Measurements from ENCODE around the genes PLEKHG4B, ZDHHC11 and SLC12A7.

GRCh38 chr5:53226-54257, 38.4 kb upstream of the PLEKHG4B start:
- PRO-cap, 3 experiments: peak in 3 of 3 experiments; most common plus-strand start chr5:53455 (in 1); most common minus-strand start chr5:53888 (in 2)
- RAMPAGE, long total RNA, 2 experiments: start-site peak on the plus strand in 1 of 2 experiments, at chr5:53962-54024 at its widest, 24 reads per replicate
- RRBS: 2% methylated on average over 25 of the region's 101 CpGs

GRCh38 chr5:91803-92521, at the start of gene PLEKHG4B:
TSS of gene PLEKHG4B (plus strand) at chr5:92168.
- PRO-cap, 3 experiments: peak in 3 of 3 experiments; most common plus-strand start chr5:92119 (in 3); most common minus-strand start chr5:92085 (in 2)
- RAMPAGE, long total RNA, 2 experiments: no peak in any of the 2 experiments
- RRBS: 2% methylated on average over 19 of the region's 80 CpGs

DNA sequence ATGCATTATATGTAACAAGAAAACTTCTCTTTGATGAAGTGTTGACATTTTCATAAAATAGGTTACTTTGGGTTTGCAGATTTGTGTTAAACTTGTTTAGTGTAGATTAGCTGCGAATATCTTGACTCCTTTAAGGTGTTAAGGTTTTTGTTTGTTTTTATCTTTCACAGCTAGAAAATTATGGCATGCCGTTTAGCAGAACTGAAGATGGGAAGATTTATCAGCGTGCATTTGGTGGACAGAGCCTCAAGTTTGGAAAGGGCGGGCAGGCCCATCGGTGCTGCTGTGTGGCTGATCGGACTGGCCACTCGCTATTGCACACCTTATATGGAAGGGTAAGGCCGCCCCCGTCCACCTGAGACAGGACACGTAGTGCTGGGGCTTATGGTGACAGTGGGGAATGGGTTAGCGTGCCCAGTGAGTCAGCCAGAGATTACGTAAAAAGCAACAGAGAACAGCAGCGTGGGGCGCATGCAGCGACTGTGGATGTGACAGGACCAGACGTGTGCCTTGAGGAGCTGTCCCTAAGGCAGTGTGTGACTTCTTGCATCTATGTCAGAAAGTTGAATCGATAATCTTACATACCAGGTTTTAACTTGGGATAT, 7.7 kb downstream of the SDHA start:
- PRO-cap, 3 experiments: no peak in any of the 3 experiments
- RAMPAGE, long total RNA, 2 experiments: no peak in any of the 2 experiments
- RRBS: no CpG with 5 or more reads among the region's 17 CpGs

- PRO-cap, 3 experiments: peak in 1 of 3 experiments; most common minus-strand start chr5:520757 (in 1)
- RAMPAGE, long total RNA, 2 experiments: no peak in any of the 2 experiments
- RRBS: no CpG with 5 or more reads among the region's 12 CpGs
These were observed 3.8 kb downstream of the SLC9A3 start for GRCh38 chr5:520399-520952.

GRCh38 chr5:530062-530457, 5.8 kb upstream of the SLC9A3 start:
- PRO-cap, 3 experiments: no peak in any of the 3 experiments
- RAMPAGE, long total RNA, 2 experiments: no peak in any of the 2 experiments
- RRBS: no CpG with 5 or more reads among the region's 4 CpGs

DNA sequence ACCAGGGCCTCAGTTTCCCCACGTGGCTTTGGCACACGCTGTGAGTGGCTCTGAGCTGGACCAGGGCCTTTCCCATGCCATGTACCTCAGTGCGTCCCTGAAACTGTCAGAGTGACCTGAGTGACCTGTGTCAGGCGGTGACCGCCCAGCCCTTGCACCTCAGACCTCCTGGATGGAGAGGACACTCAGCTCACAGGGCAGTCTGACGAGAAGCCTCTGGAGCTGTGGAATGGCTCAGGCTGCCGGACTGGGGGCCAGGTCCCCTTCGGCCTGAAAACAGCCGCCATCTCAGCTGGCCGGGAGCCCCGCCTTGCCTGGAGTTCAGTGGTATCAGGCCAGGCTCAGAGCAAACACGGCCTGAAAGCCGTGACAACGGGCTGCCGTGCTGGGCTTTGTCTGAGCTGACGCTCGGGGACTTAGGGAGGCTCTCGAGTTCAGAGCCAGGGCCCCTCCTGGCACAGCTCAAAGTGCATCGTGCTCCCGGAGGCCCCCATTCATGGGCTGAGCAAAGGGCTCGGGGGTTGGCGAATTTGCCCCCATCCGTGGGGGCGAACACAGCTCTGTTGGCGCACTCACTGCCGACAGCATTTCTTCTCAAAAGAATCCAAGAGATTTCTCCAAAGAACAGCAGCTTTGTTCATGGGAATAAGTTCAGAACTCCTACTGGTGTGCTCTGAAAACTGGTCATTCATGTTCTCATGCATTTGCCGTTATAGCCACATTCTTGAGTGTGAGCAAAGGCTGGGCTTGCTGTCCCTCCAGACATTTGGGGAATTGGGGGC, 8.4 kb upstream of the SLC9A3 start:
- PRO-cap, 3 experiments: no peak in any of the 3 experiments
- RAMPAGE, long total RNA, 2 experiments: no peak in any of the 2 experiments
- RRBS: 47% methylated on average over 4 of the region's 27 CpGs

- PRO-cap, 3 experiments: no peak in any of the 3 experiments
- RAMPAGE, long total RNA, 2 experiments: no peak in any of the 2 experiments
- RRBS: 21% methylated on average over 10 of the region's 20 CpGs
These were observed 30.8 kb upstream of the SLC9A3 start for GRCh38 chr5:554997-555466.

DNA sequence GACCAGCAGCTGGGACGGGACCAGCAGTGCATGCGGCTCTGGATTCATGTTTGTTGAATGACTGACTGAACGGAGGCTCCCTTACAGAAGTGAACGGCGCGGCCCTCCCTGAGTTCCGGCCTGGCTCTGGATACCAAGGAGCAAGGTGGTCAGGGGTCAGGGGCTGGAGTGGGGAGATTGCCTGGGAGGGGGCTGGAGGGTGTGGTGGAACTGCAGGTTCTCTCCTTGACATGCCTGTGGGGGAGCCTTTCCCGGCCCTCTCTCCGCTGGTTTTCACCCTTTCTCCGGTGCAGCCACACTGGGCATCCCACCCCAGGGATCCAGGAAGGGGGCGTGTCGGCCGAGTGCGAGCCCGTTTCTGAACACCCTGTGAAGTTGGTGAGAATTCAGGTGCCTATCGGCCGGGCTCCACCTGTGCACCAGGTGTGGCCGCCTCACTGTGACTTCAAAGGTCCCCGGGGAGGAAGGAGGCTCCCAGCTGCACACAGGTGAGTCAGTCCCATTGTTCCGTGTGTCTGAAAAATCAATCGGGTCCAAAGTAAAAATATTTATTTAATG, 11.0 kb upstream of the CEP72 start:
- PRO-cap, 3 experiments: no peak in any of the 3 experiments
- RAMPAGE, long total RNA, 2 experiments: no peak in any of the 2 experiments
- RRBS: 56% methylated on average over 3 of the region's 21 CpGs

DNA sequence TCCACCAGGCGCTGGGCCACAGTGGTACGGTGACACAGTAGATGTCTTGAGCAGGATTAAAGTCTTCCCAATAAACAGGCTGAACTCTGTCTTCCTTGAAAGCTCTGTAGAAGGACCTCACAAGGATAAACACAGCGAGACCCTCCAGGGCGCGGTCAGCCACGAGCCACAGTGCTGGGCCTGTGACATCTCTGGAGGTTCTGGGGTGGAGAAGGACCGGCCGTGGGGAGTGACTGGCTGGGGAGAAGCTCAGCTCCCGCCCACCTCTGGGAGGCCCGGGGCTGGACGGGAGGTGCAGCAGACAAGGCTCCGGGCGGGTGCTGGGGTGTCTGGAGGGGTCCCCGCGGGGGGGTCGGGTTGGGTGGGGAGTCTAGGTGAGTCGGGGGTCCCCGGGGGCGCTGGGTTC, 583 bp upstream of the CEP72 start:
- PRO-cap, 3 experiments: peak in 2 of 3 experiments; most common plus-strand start position 228 of the sequence (in 1); most common minus-strand start position 202 of the sequence (in 2)
- RAMPAGE, long total RNA, 2 experiments: no peak in any of the 2 experiments
- RRBS: 3% methylated on average over 11 of the region's 19 CpGs

- PRO-cap, 3 experiments: no peak in any of the 3 experiments
- RAMPAGE, long total RNA, 2 experiments: no peak in any of the 2 experiments
- RRBS: no CpG with 5 or more reads among the region's 15 CpGs
These were observed 31.7 kb downstream of the TPPP start for GRCh38 chr5:661295-661934.

GRCh38 chr5:776805-777202, 7.7 kb downstream of the ZDHHC11B start:
- PRO-cap, 3 experiments: peak in 1 of 3 experiments; most common plus-strand start chr5:777104 (in 1); most common minus-strand start chr5:777019 (in 1)
- RAMPAGE, long total RNA, 2 experiments: no peak in any of the 2 experiments
- RRBS: no CpG with 5 or more reads among the region's 16 CpGs

DNA sequence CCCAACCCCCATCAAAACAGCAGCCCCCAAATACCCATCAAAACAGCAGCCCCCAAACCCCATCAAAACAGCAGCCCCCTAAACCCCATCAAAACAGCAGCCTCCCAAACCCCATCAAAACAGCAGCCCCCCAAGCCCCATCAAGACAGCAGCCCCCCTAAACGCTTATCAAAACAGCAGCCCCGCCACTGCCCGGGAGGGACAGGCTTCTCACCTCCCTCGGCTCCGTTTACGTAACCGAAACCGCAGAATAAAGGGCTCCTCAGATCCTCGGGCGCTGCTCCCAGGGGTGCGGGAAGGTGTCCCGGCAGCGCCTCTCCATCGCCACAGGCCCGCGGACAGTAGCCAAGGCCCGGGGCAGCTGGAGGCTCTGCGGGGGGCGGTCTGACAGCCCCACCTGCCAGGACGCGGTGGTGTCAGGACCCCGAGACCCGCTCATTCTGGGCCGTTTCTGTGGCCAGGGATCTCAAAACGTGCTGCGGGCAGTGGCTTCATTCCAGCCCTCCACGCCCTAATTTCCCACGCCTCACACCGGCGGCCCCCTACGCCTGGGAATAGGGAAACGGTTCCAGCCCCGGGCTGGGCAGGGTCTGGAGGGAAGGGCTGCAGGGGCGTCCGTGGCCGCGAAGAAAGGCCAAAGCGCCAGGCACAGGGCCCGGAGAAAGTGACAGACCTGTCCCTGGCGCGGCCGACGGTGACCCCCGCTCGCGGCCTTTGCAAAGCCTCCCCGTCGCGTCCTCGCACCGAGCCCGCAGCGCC, 622 bp downstream of the ZDHHC11B start:
- PRO-cap, 3 experiments: no peak in any of the 3 experiments
- RAMPAGE, long total RNA, 2 experiments: no peak in any of the 2 experiments
- RRBS: 3% methylated on average over 1 of the region's 53 CpGs

DNA sequence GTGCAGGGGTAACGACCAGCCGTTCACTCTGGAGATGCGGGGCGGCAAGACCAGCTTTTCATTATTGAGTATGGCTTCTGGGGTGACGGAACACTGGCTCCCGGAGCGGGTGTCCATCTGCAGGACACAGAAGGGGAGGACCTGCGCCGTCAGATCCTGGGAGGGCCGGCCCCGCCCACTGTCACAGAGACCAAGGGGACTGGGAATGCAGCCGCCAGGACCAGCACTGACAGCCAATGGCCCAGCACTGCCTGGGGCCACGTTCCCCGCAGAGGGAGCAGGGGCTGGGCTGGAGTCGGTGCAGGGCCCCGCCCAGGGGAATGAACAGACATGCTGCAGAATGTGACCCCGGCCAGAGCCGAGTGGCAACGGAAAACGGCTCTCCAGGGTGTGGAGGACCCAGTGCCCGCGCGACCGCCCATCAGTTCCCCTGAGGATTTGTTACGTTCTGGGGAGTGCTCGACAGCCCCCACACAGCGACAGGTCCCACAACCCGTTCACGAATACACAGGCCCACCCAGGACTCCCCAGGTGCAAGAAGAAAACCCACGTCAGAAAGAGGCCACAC, at the start of gene ZDHHC11:
ZDHHC11 (minus strand) TSS at position 501 of the 568 bp plus-strand sequence.
- PRO-cap, 3 experiments: no peak in any of the 3 experiments
- RAMPAGE, long total RNA, 2 experiments: no peak in any of the 2 experiments
- RRBS: 50% methylated on average over 7 of the region's 30 CpGs

DNA sequence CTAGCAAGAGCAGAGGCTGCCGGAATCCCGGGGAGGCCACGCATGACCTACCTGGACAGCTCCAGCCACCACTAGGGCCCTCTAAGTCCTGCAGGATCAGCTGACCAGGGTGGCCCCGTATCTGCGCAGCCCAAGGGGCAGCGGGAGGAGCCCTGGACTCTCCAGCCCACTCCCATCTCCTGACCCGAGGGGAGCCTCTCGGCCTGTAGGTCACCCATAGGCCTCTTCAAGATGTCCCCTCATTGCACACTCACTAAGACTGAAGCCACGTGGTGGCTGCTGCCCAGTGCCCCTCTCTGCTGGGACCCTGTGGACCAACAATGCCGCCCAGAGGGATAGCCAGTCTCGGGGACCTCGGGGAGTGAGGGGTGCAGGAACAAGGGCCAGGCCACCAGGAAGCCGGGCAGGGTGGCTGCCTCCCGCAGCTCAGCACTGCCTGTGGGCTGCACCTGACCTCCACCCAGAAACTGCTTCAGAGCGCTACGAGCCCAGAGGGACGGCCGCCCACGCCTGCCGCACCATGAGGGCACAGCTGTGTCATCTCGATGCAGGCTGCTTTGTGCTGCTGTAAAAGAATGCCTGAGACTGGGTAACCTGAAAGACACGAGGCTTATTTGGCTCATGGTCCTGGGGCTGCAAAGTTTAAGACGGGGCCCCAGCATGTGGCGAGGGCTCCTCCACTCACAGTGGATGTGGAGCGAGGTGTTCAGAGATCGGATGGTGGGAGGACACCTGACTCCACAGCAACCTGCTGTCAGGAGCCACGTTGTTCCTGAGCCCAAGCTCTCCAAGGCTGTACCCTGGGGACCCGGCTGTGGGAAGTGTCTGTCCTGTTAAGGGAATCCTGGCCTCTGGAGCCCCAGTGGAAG, 11.5 kb upstream of the ZDHHC11 start:
- PRO-cap, 3 experiments: no peak in any of the 3 experiments
- RAMPAGE, long total RNA, 2 experiments: no peak in any of the 2 experiments
- RRBS: no CpG with 5 or more reads among the region's 28 CpGs

DNA sequence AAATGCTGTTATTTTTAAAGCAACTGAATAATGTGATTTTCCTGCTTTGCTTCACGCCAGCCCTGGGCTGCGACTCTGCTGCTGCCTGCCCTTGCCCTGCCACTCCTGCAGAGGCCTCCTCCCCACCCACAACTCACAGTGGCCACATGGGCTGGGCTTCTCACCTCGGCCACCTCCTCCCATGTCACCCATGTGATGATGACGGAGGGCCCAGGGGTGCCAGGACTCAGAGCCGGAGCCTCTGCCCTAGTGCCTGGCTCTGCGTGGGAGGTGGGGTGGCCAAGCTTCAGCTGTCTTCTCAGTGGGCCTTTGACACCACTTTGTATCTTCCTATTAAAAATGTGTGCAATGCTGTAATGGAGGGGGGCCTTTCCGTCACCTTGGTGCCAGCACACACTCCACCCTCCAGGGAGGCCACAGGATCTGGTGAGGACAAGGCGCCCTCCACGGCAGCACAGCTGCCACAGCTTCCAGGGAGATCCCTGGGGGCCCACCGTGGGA, 48.0 kb upstream of the NKD2 start:
- PRO-cap, 3 experiments: no peak in any of the 3 experiments
- RAMPAGE, long total RNA, 2 experiments: no peak in any of the 2 experiments
- RRBS: no CpG with 5 or more reads among the region's 10 CpGs

- PRO-cap, 3 experiments: no peak in any of the 3 experiments
- RAMPAGE, long total RNA, 2 experiments: no peak in any of the 2 experiments
- RRBS: 80% methylated on average over 6 of the region's 47 CpGs
These were observed 44.7 kb upstream of the NKD2 start for GRCh38 chr5:963438-964799.

DNA sequence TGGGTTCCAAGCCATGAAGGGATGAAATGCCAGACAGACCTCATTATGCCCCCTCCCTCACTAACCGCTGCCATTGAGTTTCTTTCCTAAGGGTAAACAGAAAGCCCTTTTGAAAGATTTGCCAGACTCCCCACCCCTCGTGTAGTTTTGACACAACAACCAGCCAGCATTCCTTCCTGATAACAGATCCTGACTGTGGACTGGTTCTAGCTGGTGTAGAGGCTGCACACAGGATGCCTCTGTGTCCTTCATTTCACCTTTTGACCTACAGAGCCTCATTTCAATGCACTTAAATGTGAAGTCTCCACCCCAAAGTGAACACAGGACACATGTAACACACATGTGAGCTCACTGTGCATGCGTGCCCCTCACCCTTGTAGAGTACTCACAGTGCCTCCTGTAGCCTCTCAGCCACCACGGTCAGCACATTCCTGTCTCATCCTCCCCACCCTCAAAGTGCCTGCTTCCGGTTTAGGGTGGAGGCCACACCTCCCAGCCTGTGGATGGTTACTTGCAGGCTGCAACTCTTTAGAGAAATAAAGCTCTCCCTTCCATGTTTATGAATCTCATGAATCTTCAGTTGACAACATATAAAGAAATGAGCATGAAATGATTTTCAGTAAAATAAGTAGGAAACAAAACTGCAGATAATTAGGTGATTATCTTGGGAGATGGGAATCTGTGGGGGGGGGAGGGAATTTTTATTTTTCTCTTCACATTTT, 11.6 kb upstream of the NKD2 start:
- PRO-cap, 3 experiments: no peak in any of the 3 experiments
- RAMPAGE, long total RNA, 2 experiments: no peak in any of the 2 experiments
- RRBS: no CpG with 5 or more reads among the region's 5 CpGs

DNA sequence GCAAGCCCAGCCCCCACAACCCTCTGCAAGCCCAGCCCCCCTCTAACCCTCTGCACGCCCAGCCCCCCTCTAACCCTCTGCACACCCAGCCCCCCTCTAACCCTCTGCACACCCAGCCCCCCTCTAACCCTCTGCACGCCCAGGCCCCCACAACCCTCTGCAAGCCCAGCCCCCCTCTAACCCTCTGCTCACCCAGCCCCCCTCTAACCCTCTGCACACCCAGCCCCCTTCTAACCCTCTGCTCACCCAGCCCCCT, 13.8 kb downstream of the SLC12A7 start:
- PRO-cap, 3 experiments: no peak in any of the 3 experiments
- RAMPAGE, long total RNA, 2 experiments: no peak in any of the 2 experiments
- RRBS: no CpG with 5 or more reads among the region's 2 CpGs

DNA sequence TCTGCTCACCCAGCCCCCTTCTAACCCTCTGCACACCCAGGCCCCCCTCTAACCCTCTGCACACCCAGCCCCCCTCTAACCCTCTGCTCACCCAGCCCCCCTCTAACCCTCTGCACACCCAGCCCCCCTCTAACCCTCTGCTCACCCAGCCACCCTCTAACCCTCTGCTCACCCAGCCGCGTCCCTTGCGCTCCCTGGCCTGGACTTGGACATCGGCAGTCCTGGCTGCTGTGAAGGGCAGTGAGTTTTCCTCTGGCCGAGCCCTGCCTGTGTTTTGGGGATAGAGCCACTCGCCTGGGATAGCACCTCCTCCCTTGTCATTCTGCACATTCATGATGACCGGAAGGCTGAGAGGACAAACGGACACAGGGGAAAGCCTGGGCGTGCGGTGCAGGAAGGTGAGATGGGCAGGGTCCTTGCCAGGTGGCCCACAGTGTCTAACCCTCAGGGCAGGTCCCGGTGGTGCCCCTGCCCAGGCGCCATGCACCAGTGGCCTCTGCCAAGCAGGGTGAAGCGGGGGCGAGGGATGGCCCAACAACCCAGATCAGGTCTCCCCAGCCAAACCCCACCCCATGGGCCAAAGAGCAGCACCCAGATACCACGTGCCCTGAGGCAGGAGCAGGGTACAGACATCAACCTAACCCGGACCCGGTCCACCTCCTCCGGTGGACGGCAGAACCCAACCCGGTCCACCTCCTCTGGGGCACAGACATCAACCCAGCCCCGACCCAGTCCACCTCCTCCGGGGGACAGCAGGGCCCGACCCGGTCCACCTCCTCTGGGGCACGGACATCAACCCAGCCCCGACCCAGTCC, 13.0 kb downstream of the SLC12A7 start:
- PRO-cap, 3 experiments: no peak in any of the 3 experiments
- RAMPAGE, long total RNA, 2 experiments: no peak in any of the 2 experiments
- RRBS: 96% methylated on average over 3 of the region's 26 CpGs

DNA sequence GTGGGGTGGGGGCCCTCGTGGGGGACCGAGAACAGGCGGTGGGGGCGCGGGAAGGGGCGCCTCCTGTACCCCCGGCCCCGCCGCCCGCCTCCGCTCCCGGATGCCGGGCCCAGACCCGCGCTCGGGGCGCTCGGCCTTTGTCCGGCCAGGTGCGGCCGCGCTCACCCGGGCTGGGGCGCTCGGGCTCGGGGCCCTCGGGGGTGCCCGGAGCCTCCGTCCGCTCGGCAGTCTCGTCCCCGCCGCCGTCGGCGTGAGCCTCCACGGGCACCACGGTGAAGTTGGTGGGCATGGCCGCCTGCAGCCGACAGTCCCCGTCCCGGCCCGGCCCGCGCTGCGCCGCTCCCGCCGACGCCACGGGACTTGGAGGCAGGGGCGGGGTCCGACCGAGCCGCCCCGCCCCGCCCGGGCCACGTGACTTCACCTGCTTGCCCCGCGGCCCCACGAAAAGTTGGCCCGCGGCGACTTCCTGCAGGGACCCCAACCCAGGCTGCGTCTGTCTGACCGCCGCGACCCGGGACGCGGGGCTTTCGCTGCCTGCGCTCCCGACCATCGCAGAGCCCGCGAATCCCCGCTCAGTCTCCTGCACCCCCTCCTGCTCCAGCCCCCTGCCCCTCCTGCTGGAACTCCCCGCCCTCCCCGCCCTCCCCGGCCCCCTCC, at the start of gene SLC12A7:
SLC12A7 (minus strand) TSS at position 361 of the 657 bp plus-strand sequence.
- PRO-cap, 3 experiments: peak in 3 of 3 experiments; most common plus-strand start position 420 of the sequence (in 1); most common minus-strand start position 335 of the sequence (in 3)
- RAMPAGE, long total RNA, 2 experiments: start-site peak on the minus strand in 1 of 2 experiments, centred at position 322 of the sequence, 657 reads per replicate
- RRBS: 1% methylated on average over 50 of the region's 83 CpGs

Measured in testis (tissue), 5 donors.